Penis (tissue), 1 donor: Measurements from ENCODE around the genes KCTD4, SLC25A30 and LRRC63.

- PRO-cap = bidirectional peak, plus-strand start at chr13:44903932, minus-strand start at chr13:44903773
Measured at GRCh38 chr13:44903256-44904049, 85.8 kb downstream of the NUFIP1 start.

- PRO-cap = no peak
Measured at GRCh38 chr13:44969867-44970253, 19.4 kb downstream of the NUFIP1 start.

DNA sequence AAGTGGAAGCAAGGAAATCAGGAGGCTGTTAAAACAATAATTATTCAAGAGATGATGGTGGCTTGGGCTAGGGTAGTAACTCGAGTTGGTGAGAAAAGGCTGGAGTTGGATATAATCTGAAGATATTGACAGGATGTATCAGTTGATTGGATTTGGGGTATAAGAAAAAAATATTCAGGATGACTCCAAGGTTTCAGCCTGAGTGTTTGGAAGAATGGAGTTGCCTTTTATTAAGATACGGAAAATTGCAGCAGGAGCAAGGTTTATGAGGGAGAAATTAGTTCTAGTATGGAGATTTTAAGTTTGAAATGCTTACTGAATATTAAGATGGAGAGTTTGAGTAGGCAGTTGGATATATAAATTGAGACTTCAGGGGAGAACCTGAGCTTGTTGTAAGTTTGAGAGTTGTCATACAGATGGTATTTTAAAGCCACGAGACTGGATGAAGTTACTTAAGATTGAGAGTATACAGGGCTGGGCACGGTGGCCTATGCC lies 10.2 kb downstream of the GTF2F2 start:
- PRO-cap = no peak

GRCh38 chr13:45200839-45201316 lies at the start of gene KCTD4:
Gene KCTD4, minus strand, starts transcription at chr13:45201045.
- PRO-cap = no peak

DNA sequence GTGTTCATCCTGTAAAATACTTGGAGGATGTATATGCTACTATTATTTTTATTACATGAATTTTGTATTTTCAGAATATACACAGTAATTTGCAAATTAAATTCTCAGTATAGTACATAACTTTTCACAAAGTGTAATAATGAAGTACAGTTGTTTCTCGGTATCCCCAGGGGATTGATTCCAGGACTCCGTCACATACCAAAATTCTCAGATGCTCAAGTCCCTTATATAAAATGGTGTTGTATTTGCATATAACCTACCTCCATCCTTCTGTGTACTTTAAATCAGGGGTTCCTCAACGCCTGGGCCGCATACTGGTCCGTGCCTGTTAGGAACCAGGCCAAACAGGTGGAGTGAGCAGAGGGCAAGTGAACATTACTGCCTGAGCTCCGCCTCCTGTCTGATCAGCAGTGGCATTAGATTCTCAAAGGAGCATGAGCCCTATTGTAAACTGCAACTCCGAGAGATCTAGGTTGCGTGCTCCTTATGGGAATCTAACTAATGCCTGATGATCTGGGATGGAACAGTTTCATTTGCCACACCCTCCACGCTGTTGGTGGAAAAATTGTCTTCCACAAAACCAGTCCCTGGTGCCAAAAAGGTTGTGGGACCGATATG lies 42.2 kb upstream of the KCTD4 start:
- PRO-cap = no peak

DNA sequence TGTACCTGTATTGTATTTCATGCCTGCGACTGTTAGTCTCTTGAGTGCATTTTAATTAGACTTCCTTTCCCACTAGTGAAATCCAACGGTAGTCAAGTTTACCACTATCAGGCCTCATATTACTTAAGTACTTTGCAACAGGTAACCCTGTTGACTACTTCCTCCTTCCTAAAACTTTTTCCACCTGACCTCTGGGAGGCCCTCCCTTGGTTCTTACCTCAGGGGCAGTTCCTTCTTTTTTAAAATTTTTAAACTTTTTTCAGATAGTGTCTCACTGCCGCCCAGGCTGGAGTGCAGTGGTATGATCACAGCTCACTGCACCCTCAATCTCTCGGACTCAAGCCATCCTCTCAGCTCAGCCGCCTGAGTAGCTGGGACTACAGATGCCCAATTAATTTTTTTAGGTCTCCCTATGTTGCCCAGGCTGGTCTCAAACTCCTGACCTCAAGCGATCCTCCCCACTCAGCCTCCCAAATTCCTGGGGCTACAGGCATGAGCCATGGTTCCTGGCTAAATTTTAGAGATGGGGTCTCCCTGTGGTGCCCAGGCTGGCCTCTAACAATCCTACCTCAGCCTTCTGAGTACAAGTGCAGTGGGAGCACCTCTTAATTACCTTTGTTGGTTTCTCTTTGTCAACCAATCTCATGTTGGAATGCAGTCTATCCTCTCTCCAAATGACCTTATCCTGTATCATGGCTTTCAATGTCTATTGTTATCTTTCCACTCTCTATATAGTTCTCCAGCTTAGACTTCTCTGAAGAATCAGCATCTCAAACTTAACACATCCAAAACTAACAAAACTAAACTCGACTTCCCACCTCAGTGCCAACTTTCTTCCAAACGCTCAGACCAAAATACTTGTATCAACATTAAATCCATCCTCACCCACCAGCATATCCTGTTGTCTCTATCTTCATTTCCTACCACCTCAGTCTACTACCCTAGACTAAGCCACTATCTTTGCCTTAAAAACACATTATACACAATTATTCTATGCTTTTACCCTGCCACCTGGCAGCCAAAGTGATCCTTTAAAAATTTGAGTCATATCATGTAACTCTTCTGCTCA lies 6.9 kb downstream of the TPT1 start:
- PRO-cap = no peak

DNA sequence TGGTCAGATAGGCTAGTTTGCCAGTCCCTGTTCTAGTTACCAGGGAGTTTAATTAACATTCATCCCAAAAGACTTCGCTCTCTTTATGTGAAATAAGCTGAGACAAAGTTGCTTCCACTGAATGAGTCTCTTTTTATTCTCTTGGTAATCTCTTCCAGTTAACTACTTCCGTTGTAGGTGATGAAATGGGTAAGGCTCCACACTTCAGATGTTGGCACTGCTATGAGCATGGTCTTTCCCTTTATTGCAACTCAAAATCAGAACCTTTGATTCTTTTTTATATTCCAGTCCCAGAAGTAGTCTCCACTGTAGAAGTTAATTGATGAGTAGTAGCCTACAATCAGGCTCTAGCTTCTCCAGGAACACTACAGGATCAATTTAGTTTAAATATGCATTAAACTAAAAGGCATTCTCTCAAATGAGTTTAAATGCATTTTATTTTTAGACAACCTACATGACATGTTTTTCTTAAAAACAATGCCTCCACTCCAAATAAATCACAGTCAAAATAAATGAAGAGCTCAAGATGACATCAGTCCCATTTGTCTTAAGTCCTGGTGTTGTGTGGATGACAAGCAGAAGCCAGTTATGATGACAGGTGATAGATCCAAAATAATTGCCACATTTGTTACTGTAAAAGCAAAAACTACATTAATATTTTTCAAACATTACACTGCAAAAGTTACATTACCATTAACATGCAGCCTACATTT lies 4.1 kb downstream of the TPT1 start:
- PRO-cap = unidirectional peak, minus-strand start at position 130 of the sequence

- PRO-cap = no peak
Measured at GRCh38 chr13:45337471-45337765, 3.6 kb downstream of the TPT1 start.

GRCh38 chr13:45378706-45379356 lies 37.8 kb upstream of the TPT1 start:
- PRO-cap = no peak

DNA sequence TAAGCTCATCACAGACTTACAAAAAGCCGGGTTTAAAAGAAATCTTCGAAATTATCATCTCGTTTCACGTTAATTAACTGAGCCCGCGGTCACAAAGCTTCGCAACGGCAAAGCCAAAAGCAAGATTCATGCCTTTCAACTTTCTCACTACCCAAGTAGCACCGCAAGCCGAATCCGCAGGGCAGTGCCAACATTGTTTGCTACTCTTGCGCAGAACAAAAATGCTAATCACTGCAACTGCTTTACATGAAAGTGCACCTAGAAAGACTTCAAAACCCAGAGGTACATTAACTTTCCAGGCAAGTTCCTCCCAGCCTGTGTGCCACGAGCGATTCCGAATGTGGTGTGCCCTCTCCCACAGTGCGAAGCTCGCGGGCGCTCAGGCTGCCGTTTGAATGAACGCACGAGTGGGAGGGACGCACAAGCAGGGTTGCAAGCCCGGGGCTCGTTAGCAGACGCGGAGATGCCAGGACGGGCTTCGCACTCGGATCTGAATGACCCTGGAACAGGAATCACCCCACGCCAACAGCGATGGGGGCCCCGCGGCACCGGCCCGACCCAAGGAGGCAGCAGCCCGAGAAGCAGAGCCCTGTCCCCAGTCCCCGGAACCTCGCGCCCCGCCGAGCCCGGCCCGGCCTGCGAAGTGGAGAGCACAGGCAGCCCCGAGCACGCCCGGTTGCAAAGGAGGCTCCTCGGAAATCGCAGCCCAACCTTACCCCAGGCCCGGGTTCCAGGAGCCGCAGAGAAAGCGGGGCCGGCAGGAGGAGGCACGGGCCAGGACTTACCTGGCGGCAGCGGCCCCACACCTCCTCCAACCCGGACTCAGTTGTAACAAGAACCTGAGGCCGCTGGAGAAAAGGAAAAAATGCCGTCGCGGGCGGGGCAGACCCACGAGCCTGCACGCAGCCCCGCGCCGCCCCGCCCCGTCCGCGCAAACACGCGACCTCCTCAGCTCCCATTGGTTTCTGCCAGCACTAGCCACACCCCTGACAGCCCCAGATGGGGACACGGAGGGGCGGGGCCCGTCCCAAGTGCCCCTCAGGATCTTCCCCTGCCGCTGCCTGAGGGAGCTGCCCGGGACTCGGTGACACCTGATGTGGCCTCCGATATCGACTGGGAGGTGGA lies at the start of gene SLC25A30:
Gene SLC25A30, minus strand, starts transcription at position 859 of the 1,125 bp plus-strand sequence.
- PRO-cap = bidirectional peak, plus-strand start at position 454 of the sequence, minus-strand start at position 364 of the sequence; bidirectional peak, plus-strand start at position 1,064 of the sequence, minus-strand start at position 866 of the sequence

- PRO-cap = no peak
Measured at GRCh38 chr13:45454281-45454575, 10.5 kb upstream of the COG3 start.

GRCh38 chr13:45670045-45670695 lies 31.9 kb upstream of the CBY2 start:
- PRO-cap = no peak

DNA sequence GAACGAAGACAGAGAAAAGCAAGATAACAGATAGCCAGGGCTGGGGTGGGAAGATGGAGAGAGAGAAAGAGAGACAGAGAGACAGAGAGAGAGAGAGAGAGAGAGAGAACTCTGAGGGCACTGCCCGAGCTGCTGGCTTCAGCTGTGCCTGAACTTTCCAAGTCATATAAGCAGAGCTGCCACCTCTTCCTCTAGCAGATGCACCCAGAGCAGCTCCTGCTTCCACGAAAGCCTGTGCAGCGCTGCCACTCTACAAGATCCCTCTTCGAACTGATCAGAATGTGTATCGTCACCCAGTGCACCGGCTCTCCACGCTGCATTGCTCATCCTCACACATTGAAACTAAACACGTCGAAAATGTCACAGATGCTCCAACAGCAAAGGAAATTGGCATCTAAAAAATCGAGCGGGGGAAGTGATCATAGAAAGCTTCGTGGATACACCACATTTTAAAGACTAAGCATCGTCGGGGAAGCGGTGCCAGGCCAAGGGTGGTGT lies 81.8 kb upstream of the SIAH3 start:
- PRO-cap = no peak

DNA sequence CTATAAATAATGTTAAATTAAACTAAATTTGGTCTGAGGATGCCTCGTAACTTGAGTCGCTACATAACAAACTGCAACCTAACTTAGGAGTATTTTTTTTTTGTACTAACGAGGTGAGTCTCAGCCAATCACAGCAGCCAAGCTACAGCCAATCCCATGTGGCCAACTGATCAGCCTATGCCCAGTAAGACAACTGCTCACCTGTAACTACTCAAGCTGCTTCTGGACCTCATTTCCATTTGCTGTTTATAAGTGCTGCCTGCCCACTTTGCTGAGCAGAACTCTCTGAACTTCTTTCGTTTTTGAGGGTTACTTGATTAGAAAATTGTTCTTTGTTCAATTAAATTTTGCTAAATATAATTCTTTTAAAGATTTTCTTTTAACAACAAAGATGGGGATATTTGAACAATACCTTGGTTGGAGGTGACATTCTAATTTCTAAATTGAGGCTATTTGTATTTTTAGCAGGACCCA lies 3.8 kb downstream of the CPB2 start:
- PRO-cap = no peak

- PRO-cap = no peak
Measured at GRCh38 chr13:46121041-46121486, 16.2 kb upstream of the CPB2 start.

DNA sequence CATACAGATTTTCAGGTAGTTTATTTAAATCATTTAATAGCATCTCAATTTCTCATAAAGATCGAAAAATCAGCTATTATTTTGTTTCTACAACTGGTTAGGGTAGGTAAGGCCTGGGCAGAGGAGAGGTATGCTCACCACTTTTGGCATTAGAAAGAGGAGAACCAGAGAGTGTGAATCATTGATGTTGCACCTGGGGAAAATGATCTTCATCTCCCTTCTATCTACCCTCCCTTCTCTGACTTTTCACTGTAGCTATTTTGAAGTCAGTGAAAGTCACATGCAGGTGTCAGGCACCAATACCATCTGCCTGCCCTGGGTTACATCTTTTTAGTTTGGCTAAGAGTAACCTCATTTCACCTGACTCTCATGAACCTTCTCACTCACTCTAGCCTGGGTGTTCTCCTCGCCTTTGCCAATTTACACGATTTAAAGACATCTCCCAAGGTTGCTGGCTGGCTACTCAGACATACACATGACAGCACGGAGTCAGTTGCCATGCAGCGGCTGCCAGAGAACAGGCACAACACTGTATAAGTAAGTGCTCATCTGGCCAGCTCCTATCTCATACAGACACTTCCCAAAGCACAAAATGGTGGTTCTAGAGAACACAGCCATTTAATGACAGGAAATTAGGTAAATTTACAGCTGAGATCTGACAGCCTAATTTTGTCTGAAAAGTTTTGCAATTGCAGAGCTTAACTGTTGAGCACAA lies 32.7 kb downstream of the LCP1 start:
- PRO-cap = no peak

GRCh38 chr13:46161424-46161672 lies 20.6 kb downstream of the LCP1 start:
- PRO-cap = no peak

- PRO-cap = no peak
Measured at GRCh38 chr13:46176816-46177307, 5.1 kb downstream of the LCP1 start.

DNA sequence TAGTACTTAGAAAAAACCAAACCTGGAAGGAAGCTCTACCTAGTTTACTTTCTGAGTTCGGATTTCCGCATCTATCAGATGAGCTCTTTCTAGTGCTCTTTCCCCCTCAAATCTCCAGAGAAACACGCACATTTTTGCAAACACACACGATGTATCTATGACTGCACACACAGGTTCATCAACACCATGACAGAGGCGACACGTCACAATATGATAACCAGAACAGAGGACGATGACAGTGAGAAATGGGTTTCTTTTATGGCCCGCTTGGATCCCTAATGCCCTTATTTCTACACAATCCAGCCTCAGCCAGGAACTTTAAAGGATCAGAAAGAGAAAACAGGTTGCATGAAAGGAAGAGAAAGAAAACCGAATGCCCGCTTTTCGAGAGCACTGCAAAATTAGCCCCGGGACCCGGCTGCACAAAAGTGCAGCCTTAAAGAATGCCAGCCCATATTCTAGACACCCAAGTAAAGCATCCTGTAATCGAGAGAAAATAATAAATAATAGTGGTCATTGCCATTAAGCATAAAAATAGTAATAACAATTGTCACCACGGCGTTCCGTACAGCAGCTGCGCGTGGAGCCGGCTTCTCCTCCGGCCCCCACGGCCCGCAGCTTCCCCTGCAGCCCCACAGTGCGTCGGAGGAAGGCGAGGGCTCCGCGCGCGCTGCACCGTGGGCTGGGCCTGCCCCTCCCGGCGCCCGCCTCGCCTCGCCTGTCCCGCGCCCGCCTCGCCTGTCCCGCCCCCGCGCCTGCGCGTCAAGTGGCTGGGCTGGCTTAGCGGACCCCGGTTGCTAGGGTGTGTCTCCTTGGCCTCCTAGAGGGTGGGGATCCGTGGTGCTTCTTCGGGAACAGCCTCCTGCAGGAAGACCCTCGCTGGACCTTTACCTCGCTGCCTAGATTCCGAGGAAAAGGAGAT lies at the start of gene LRRC63:
Gene LRRC63, plus strand, starts transcription at position 766 of the 922 bp plus-strand sequence.
- PRO-cap = bidirectional peak, plus-strand start at position 216 of the sequence, minus-strand start at position 126 of the sequence

DNA sequence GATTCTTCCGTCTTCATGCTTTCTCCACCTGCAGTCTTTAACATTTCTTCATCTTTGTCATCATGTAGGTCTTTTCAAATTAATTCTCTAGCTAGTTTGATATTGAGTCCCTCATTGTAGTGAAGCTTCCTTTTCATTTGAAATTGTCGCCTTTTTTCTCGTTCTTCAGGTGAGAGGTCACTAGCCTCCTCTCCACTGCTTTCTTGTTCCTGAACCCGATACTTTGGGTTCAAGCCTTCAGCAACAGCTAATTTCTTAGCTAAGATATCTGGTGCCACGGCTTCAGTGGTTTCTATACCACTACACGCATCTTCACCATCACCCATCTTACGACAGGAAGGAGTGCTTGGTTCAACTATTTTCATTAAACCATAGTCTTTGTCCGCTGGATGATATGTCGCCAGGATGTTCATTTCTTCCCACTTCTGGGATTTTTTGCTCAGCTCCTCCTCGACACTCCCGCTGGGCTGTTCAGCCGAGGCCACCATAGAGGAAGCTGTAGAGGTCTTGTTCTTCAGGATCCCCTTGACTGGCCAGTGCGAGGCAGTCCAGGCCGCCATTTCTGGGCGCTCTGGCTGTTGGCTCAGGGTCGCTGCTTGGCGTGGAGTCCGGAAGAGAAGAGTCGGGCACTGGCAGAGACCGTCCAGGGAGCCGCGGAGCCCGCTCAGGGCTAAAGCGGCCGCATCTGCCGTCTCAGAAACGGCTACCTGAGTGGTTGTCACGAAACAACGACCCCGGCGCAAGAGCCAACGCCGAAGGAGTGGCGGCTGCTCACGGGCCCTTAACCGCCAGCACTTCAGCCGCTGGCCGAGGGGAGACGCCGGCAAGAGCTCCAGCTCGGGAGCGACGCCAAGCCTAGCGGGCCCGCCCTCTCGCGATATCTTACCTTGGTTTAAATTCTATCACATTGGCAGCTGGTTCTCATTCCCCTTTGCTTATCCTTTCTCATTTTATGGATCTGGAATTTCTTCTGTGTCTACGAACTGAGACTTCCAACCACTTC lies 50.7 kb upstream of the RUBCNL start:
- PRO-cap = no peak